HTR-8/SVneo (cell line): ENCODE measurements around a stretch of chrX.

- RRBS: no CpG with 5 or more reads among the region's 6 CpGs
Observed at GRCh38 chrX:11424168-11425284, 131.3 kb downstream of the AMELX start.

- RRBS: 26% methylated on average over 2 of the region's 6 CpGs
Observed at GRCh38 chrX:11428211-11428965, 135.2 kb downstream of the AMELX start.

GRCh38 chrX:11663765-11664858 is 1.6 kb downstream of the ARHGAP6 start:
- RRBS: 40% methylated on average over 13 of the region's 60 CpGs

GRCh38 chrX:12843853-12844341 is 23.0 kb upstream of the TLR7 start:
- RRBS: no CpG with 5 or more reads among the region's 6 CpGs

DNA sequence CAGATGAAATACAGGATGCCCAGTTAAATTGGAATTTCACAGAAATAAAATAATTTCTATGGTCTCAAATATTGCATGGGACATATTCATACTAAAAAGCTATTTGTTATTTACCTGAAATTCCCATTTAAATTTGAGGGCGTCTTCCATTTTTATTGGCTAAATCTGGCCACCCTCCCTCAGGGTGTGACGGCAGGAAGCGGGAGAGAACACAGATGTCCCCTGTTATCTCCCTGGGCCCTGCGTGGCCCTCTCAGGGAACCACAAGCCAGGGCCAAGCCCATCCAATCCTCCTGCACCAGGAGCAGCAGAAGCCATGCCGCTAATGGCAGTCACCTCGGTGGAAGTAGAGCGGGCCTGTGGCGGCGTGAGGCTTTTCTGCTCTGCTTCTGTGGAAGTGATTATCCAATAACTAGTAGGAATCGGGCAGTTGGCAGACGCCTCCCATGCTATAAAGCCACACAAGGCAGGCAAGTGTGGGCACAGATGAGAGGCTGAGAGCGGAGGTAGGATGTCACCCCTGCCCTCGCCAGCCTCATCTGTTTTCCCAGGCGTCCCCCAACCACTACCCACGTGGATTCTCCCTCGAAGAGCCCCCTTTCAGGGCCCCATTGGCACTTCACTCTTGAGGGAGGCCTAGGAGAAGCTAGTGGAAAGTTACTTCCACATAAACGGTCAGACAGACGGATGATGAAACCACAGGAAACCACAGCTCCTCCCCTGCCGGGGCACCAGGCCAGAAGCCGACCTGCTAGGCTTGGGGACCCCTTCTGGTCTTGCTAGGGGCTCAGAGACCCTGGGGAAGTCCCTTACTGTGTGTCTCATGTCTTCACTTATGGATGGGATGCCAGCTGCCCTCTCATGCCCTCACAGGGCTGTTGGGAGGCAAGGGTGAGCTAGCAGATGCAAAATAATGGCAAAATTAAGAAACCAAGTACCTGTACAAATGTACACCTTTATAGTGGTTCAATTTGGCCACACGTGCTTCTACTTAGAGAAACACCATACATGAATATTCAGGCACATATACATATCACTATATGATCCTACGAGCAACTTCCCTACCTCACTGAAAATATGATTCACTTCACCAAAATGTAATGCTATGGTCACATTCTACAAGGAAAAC is 18.8 kb upstream of the TMSB4X start:
- RRBS: no CpG with 5 or more reads among the region's 22 CpGs

DNA sequence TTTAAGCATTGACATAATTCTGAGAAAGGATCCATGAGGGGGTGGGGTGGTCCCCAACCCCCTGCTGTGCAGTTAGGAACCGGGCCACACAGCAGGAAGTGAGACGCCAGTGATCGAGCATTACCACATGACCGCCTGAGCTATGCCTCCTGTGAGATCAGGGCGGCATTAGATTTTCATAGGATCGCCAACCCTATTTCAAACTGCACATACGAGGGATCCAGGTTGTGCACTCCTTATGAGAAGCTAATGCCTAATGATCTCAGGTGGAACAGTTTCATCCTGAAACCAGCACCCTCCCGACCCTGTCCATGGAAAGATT is 7.2 kb upstream of the TMSB4X start:
- RRBS: no CpG with 5 or more reads among the region's 8 CpGs

GRCh38 chrX:12968116-12968845 is 6.6 kb upstream of the TMSB4X start:
- RRBS: no CpG with 5 or more reads among the region's 12 CpGs

- RRBS: no CpG with 5 or more reads among the region's 13 CpGs
Observed at GRCh38 chrX:12970571-12971295, 4.2 kb upstream of the TMSB4X start.

DNA sequence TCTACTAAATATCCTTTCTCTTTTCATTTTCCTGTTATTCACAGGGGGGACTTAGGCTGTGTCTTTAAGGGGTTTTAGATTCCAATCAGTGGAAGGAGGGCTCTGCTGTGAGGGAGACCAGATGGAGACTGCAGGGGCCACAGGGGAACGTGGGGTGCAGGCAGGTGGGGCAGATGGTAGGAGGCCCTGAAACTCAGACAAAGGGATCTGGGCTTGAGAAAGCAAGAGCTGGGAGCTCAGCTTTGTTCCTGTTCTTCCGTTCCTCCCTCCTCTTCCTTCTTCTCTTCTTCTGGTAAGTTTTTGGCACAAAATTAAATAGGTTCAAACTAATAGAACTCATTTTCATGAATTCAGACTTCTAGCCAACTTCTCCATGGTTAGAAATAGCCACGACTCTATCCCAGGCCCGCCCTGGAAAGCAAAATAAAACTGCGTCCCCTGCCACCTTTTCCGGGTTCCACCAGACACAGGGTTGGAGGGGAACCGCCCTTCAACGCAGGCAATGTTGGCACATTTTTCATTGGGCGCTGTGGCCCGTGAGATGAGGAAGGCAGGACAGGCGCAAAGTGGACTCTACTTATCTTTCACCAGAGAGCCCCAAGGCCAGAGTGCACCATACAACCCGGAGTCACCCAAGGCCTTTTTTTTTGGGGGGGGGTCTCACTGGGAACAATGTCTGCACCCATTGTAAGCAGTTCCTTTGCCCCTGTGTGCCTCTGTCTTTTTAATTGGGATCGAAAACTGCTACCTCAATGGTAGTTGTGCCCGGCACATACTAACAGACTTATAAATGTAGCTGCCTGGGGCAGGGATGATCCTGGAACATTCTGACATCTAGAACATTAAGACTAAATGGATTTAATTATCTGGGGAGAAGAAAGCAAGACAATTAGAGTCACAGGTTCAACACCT is 3.3 kb upstream of the TMSB4X start:
- RRBS: no CpG with 5 or more reads among the region's 14 CpGs

DNA sequence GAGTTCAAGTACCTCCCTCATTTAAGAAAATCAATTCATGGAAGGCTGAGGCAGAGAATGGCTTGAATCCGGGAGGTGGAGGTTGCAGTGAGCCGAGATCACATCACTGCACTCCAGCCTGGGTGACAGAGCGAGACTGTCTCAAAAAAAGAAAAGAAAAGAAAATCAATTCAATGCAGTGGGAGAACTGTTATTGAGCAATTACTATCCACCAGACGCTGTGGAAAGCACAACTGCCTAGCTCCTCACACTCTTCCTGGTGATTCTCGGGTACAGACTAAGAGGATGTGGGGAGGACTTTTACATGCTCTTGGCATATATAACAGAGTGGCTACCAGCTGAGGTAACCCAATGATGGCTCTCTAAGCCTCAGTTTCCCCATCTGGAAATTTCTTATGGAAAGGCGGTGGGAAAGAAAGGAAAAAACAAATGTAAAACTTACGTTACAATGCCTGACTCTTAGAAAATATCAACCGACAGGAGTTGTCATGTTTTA is 2.6 kb upstream of the TMSB4X start:
- RRBS: no CpG with 5 or more reads among the region's 8 CpGs

DNA sequence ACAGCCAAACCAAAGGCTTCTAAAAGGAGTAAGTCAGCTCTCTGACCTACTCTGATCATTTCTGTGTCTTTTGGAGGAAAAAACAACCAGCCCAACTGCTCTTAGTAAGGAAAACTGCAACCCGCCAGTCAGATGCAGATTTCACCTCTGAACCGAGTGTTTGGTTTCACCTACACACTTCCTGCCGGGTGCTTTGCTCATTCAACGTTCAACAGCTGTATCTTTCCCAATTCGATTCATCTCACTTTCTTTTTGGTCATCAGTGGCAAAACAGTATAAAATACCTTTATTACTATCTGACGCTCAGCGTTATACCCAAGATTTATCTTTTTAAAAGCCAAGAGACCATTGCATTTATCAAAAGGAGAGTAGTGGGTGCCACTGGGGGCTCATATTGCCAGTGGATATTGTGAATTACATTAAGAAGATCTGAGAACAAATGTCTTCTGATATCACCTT is 24.6 kb downstream of the TMSB4X start:
- RRBS: no CpG with 5 or more reads among the region's 7 CpGs

DNA sequence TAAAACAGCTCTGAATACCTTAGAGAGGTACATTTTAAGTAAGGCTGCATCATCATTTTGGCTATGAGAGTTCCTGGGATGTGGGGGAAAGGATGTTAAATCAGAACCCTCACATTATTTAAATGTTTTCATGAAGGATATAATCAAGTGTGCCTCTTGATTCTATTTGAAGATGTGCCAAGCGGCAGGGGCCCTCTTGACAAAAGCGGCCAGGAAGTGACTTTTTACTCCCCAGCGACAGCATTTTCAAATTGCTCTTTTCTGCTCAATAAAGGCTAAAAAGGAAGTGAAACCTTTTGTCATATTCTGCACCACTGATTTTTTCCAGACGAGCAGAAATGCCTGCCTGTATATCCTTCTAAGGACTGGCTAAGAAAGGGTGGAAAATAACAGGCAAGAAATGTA is 25.3 kb downstream of the TMSB4X start:
- RRBS: no CpG with 5 or more reads among the region's 4 CpGs

DNA sequence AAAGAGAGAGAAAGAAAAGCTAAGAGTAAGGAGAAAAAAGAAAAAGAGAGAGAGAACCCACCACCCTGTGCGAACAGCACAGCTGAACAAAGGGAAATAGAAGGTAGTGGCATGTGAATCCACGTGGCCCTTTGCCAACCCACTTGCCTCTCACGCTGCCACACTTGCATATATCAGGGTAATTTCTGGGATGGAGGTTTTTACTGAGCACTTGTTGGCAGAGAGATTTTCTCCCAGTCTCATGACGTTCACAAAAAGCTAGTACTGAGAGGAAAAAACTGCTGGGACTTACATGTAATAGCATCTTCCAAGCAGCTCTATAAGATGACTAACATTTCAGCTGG is 31.1 kb downstream of the TMSB4X start:
- RRBS: no CpG with 5 or more reads among the region's 4 CpGs

GRCh38 chrX:13081470-13082163 is 37.2 kb upstream of the FAM9C start:
- RRBS: no CpG with 5 or more reads among the region's 6 CpGs

- RRBS: no CpG with 5 or more reads among the region's 6 CpGs
Observed at GRCh38 chrX:13142801-13143404, 98.5 kb upstream of the FAM9C start.

DNA sequence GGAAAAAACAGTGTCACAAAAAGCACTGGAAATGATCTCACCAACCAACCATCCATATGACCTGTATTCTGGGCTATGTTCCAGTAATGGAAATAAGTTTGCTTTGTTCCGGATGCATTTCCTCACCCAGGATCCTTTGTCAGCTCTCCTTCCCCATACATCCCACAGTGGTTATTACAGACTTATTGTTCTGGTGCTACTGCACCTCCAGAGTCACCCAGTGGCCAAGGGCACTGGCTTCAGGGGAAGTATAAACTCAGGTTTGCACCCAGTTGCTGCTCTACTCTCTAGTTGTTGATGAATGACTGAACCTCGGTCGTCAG is 95.6 kb downstream of the ATXN3L start:
- RRBS: no CpG with 5 or more reads among the region's 3 CpGs

GRCh38 chrX:13669114-13669704 is 16.3 kb downstream of the TCEANC start:
- RRBS: 7% methylated on average over 2 of the region's 9 CpGs

DNA sequence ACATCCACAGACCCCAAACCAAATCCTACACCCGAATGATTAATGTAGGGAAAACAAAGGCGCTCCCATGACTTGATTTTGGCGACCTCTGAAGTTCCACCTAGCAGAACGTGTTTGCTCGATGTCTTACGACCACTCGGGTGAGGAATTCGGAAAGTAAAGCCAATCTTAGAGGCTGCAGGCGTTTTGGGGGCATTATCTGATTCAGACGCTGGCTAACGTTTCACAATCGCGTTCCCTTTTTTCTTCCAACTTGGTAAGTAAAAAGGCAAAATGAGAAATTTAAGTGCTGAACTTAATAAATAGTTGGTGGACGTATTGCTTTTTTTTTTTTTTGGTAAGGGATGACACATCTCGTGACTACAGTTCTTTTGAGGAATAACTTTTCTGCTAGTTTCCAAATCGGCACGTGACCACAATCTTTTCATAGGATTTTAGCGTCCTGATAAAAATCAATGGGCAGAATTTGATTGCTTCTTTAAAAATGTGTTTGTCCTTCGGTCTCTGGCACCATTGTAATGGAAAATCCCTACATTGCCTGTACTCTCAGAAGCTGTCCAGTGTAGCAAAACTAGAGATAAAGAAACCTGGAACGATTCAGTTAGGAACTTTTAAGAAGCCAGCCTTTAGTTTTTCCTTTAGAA is 839 bp downstream of the RAB9A start:
- RRBS: no CpG with 5 or more reads among the region's 20 CpGs

DNA sequence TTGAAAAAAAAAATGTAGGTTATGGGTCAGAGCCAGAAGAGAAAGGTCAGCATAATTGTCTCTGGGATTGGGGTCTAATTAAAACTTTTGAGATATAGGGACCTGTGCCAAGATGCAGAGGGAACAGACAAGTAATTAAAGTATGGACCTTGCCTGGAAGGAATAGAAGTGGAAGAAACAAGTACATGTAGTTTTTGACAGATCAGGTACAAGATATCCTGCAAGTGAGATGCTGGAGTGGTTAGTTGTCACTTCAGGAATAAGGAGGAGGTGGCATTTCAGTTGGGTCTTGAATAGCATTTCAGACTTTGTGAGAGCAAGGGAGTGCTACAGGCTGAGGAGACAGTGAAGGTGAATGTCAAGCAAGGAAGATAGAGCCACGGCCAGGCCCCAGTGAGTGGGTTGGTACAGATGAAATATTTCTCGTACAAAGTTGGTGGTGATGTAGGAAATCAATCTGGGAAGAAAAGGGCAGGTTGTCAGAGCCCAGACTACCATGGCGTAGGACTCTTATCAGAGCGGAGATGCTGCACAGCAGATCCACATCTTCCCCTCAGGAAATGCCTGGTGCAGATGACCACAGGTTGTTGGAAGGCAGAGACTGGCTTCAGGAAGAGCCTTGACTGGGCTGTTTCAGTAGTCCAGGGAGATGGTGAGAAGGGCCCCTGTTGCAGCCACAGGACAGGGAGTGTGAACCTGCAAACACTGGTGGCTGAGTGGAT is 31.3 kb downstream of the OFD1 start:
- RRBS: no CpG with 5 or more reads among the region's 4 CpGs

- RRBS: no CpG with 5 or more reads among the region's 1 CpG
Observed at GRCh38 chrX:13911618-13911994, 94.7 kb upstream of the GPM6B start.